ENCODE results near the gene WDR7.

- CAGE, long polyA plus RNA = no peak
- RRBS = 5% methylated on average over 6 of the region's 39 CpGs
Observed at GRCh38 chr18:52341805-52342378, 1.9 kb downstream of the DCC start.

DNA sequence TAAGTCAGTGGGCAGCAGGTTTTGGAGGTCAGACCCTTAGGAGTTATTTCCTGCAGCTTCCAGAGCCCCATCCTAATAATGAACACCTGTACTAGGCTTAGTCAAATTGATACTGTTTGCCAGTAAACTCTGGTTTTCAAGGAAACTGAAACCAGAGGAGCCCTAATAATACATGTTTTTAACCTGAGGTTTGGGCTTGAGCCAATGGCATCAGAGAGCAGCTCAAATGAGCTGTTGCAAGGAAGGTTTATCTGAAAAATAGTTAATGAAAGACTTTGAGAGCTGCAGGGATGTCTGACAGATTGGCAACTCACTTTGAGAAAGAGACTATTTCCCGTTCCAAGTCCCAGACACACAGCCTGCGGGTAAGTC lies 54.6 kb downstream of the DCC start:
- CAGE, long polyA plus RNA = no peak
- RRBS = no CpG with 5 or more reads among the region's 2 CpGs

DNA sequence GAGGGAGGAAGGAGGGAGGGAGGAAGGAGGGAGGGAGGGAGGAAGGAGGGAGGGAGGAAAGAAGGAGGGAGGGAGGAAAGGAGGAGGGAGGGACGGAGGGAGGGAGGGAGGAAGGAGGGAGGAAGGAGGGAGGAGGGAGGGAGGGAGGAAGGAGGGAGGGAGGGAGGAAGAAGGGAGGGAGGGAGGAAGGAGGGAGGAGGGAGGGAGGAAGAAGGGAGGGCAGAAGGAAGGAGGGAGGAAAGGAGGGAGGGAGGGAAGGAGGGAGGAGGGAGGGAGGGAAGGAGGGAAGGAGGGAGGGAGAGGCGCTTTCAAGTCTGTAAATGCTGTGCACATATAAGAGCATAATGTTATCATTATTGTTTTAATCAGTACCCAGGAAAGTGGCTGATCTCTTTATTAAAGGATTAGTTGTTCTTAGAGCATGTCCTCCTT lies 363.2 kb downstream of the MBD2 start:
- CAGE, long polyA plus RNA = no peak
- RRBS = no CpG with 5 or more reads among the region's 2 CpGs

DNA sequence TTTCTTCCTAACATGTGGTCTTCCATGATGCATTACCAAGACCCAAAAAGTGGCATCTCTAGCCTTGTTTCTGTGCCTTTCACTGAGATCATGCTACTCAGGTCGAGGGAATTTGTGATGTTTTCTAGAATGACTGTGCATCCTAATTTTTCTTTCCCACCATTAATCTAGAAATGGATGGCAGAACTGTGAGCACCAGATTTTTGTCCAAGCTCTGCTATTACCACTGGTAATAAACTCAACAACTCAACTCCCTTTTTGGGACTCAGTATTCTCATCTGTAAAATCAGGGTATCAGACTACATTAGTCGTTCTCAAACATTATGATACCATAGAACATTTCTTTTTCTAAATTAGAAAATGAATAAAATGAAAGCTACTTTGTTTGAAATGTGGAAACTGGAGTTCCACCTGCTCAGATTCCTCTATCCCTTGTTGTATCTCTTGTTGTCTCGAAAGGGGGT lies 299.1 kb upstream of the CCDC68 start:
- CAGE, long polyA plus RNA = no peak
- RRBS = no CpG with 5 or more reads among the region's 3 CpGs

GRCh38 chr18:55510373-55511323 lies 77.3 kb downstream of the TCF4 start:
- CAGE, long polyA plus RNA = no peak
- RRBS = no CpG with 5 or more reads among the region's 10 CpGs

- CAGE, long polyA plus RNA = no peak
- RRBS = no CpG with 5 or more reads among the region's 2 CpGs
Observed at GRCh38 chr18:55731966-55732359, 144.0 kb upstream of the TCF4 start.

- CAGE, long polyA plus RNA = no peak
- RRBS = no CpG with 5 or more reads among the region's 9 CpGs
Observed at GRCh38 chr18:55778492-55779349, 190.7 kb upstream of the TCF4 start.

DNA sequence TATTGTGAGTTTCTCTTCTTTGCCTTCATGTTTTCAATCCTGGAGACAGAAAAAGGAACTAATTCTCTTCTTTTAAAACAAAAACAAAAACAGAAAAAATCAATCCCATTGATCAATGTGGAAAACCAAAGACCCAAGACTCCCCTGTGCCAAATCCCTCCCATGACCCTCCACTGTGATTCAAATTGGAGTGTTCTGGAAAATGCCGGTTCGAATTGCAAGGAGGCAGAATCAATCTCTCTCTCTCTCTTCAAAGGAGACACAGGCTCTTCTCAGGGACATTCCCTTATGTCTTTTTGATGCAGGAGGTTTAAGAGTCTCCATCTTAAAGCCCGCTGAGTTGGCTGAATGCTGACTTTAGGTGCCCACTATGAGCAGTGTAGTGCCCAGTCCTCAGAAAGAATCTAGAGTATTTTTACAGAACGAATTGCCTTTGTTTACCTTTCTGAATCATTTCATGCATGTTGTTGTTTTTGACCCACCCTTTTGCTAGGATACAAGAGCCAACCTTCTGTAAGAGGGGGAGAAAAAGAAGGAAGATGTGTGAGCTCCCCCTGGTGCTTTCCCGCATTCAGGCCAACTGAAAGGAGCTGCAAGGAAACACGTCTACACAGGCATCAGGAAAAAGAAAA lies 193.4 kb upstream of the TCF4 start:
- CAGE, long polyA plus RNA = no peak
- RRBS = no CpG with 5 or more reads among the region's 6 CpGs

DNA sequence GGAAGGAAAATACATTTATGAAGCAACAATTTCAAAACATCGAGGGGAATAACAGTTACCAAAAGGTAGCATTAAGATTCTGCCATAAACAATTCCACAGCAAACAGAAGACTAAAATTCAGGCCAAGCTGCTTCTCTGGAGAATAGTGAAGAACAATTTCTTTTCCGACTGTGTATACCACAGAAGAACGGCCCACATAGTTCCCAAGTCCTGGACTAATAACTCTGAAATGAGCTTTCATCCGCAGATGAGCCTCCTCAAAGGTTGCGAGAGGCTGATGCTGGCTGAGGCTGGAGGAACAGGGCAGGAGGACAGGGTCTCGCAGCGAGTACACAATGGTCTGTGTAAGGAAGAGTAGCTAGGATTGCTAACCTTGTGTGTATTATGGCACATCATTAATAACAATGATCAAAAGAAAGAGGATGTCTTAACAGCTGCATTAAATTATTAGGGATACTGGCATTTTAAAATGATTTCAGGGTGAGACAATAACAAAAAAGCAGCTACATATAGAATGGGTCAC lies 279.0 kb upstream of the TCF4 start:
- CAGE, long polyA plus RNA = no peak
- RRBS = no CpG with 5 or more reads among the region's 7 CpGs

- CAGE, long polyA plus RNA = no peak
- RRBS = no CpG with 5 or more reads among the region's 6 CpGs
Observed at GRCh38 chr18:56445215-56445806, 193.1 kb downstream of the TXNL1 start.

GRCh38 chr18:56487293-56487663 lies 151.1 kb downstream of the TXNL1 start:
- CAGE, long polyA plus RNA = no peak
- RRBS = no CpG with 5 or more reads among the region's 6 CpGs

DNA sequence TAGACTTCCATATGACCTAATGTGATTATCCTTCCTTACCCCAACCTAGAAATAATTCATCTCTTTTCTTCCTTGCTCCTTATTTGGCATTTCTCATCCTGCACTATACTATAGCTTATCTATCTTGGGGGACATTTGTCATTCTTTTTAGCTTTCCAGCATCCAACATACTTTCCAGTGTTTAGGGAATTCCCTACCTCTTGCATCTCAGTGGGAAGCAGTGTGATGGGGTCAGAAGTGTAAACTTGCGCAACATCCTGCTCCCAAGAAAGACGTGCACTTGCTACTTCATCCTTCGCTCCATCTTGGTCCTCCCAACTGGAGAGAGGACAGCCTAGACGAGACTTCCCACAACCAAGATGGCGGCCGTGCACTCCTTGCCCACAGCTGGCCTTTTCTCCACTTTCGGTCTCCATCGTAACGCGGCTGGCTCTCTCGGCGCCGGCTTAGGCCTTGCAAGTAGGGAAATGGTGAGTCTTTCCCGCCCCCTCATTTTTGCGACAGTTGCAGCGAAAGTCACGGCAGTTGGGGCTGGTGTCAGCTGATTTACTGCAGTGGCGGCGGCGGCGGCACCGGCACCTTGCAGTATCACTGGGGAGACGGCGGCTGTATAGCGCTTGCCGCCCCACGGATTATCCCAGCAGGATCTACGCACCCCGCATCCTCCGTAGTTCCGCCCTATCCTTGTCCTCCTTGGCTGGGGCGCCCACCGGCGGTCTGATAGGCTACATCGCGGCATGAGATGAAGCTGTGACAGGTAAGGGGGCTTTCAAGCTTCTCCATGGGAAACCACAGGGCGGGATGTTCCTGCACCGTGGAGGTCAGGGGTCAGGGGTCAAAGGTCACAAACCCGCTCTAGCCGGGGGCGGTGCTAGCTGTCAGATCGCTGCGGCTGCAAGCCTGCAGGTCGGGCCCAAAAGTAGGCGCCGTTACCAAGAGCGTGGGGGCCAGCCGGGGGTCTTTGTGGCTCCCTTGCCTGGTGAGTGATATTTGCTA lies at the start of gene WDR7:
WDR7 (plus strand) TSS at position 540 of the 996 bp plus-strand sequence.
- CAGE, long polyA plus RNA = no peak
- RRBS = under 1% methylated on average over 8 of the region's 48 CpGs

DNA sequence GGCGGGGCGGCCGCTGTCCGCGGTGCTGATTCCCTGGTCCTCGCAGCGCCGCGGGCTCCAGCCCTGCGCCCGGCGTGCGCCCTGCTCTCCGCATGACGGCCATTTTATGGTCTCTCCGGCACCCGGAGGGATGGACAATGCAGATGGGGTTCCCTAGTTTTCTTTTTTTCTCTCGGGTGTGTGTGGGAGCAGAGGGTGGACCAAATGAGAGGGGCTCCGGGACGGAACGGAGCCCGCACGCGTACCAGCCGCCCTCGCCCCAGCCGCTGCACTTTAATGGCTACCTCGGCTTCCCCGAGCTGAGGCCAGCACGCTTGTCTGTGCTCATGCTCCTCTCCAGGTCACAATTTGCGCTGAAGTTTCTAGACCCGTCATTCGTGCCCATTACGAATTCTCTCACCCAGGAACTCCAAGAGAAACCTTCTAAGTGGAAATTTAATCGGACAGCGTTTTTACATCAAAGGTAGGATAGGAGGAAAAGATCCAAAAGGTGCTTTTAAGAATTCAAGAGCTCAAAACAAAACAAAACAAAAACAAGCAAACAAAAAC lies 1.8 kb downstream of the ST8SIA3 start:
- CAGE, long polyA plus RNA = no peak
- RRBS = 11% methylated on average over 8 of the region's 36 CpGs

DNA sequence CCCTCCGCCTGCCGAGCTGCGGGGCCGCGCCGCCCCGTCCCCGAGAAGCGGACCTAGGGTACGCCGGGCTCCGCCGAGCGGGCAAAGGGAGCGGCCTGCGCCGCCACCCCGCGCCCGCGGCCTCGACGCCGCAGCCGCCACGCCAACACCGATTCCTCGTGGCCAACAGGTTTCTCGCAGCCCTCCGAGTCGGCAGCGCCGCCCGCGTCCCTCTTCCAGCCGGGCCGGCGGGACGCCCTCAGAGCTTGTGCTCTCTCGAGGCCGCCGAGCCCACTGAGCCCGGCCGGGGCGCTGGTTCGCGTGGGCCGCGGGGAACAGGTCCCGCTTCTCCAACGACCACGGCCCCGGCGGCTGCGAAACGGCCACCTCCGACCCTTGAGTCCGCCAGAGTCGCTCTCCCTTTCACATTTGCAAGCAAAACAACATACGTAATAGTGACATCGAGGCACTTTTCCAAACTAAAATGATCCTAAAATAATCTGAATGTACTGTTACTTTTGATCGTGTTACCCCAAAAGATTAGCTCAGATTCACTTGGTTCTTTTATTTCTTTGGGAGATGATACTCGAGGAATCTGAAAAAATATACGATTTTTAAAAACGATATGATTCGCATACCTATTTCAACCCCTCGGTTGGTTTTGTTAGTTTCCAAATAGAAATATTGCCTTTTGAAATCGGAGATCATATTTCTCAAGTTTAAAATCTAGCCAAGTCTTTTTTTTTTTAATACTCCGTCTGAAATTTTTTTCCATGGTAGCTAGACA lies 6.3 kb upstream of the ONECUT2 start:
- CAGE, long polyA plus RNA = no peak
- RRBS = 7% methylated on average over 28 of the region's 69 CpGs

- CAGE, long polyA plus RNA = no peak
- RRBS = no CpG with 5 or more reads among the region's 24 CpGs
Observed at GRCh38 chr18:57440771-57441165, 5.6 kb downstream of the ONECUT2 start.

- CAGE, long polyA plus RNA = no peak
- RRBS = no CpG with 5 or more reads among the region's 5 CpGs
Observed at GRCh38 chr18:57662371-57662728, 40.7 kb upstream of the NARS1 start.

DNA sequence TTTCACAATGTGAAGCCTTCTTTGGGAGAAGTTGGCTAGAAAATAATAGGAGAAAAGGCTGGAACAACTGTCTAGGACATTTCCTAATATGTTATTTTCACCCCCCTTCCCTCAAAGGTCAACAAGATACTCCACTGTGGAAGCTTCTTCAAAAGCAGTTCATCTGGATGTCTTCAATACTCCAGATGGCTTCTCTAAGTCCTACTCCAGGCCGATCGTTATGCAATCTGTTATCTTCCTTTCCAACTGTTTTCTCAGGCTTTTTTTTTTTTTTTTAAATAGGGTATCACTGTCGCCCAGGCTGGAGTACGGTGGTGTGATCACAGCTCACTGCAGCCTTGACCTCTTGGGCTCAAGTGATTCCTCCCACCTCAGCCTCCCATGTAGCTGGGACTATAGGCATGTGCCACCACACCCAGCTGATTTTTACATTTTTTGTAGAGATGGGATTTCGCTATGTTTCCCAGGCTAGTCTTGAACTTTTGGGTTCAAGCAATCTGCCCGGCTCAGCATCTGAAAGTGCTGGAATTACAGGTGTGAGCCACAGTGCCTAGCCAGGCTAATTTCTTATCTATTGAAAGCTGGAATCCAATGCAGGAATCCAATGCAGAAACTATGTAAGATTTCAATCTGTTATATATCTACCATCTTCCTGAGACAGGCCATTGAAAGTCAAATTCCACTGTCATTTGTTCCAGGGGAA lies 26.2 kb downstream of the ATP8B1 start:
- CAGE, long polyA plus RNA = no peak
- RRBS = no CpG with 5 or more reads among the region's 6 CpGs

DNA sequence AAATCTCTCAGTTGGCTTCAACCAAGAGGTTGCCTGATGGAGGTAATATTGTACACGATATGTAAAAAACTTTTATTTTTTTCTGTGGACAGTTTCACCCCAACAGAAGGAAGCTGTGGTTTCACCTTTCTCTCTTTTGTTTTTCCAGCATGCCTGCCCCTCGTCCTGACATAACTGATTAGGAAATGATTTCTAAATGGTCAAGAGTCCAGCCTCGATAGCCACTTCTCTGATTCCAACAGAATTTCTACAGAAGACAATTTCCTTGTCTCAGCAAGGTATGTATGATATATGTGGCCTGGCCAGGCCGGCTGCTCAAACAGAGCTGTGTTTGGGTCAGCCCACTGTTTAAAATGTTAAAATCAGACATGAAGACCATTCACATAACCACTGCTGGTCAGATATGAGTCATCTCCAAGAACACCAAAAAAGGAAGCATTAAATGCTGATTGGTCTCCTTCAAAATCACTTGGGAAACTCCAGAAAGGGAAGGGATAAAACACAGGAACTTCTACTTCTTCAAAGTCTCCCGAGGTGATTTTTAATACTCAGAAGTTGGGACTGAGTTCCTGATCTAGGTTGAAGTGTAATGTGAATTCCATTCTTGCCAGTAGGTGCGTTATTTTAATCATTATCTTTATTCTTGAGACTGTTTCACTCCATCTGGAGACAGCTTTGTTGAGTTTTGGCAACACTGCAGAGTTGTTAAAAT lies 22.3 kb downstream of the ATP8B1 start:
- CAGE, long polyA plus RNA = no peak
- RRBS = no CpG with 5 or more reads among the region's 6 CpGs

GRCh38 chr18:57789234-57789660 lies 13.9 kb downstream of the ATP8B1 start:
- CAGE, long polyA plus RNA = no peak
- RRBS = no CpG with 5 or more reads among the region's 9 CpGs

- CAGE, long polyA plus RNA = no peak
- RRBS = no CpG with 5 or more reads among the region's 3 CpGs
Observed at GRCh38 chr18:57800744-57801059, 2.4 kb downstream of the ATP8B1 start.